GM12892 (cell line): ENCODE measurements around the gene ZDBF2.

GRCh38 chr2:206144661-206145035 is 14.6 kb downstream of the NDUFS1 start:
- RRBS, result no CpG with 5 or more reads among the region's 2 CpGs

GRCh38 chr2:206149650-206149989 is 9.6 kb downstream of the NDUFS1 start:
- RRBS, result no CpG with 5 or more reads among the region's 2 CpGs

GRCh38 chr2:206150903-206151598 is 8.2 kb downstream of the NDUFS1 start:
- RRBS, result no CpG with 5 or more reads among the region's 5 CpGs

- RRBS, result no CpG with 5 or more reads among the region's 4 CpGs
Measured at GRCh38 chr2:206162276-206162998, 2.7 kb downstream of the EEF1B2 start.

DNA sequence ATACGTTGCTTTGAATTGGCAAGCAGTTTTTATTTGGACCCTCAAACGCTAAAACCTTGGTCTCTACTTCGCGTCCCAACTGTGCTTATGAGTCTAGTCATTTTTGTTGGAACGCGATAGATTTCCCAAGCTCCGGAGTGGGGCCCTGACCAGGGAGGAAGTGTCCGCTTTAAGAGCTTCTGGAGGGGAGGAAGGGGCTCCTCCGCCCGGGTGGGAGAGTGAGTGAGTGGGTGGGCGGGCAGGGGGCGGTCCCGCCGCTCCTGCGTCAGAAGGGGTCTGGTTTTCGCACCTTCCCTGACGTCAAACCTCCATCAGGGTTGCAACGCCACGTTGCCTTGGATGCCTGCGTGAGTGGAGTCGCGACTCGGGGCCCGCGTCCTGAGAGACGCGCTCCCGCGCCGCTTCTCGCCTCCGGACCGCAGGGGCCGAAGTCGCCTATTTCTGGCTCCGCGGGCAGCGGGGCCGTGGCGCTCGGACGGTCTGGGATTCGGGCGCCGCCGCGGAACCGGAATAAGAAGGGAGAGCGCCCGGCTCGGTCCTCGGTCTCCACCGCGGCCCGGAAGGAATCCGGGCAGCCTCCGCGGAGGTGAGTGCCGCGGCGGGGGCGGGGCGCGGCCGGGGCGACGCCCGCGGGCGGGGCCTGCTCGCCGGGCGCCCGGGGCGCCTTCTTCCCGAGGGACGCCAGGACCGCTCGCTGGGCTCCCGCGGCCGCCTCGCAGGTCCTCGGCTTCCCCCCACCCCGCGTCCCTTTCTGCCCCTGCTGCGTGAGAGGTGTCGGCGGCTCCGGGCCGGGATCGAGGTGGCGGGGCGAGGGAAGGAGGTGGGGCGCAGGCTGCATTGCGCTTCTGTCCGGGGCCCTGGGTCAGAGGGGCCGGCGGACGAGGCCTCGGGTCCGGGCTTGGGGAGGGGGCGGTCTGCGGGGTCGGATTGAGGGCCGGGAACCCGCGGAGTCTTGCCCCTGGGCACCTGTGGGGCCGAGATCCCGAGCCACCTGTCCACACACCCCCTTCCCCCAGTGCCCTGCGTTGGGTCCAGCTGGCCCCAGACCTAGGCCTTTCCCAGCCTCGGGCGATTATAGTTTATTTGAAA is at the start of gene ZDBF2:
Gene ZDBF2, plus strand, starts transcription at position 303 of the 1,089 bp plus-strand sequence.
- RRBS, result 4% methylated on average over 26 of the region's 113 CpGs

- RRBS, result no CpG with 5 or more reads among the region's 9 CpGs
Measured at GRCh38 chr2:206699964-206700524, 18.2 kb downstream of the DYTN start.

DNA sequence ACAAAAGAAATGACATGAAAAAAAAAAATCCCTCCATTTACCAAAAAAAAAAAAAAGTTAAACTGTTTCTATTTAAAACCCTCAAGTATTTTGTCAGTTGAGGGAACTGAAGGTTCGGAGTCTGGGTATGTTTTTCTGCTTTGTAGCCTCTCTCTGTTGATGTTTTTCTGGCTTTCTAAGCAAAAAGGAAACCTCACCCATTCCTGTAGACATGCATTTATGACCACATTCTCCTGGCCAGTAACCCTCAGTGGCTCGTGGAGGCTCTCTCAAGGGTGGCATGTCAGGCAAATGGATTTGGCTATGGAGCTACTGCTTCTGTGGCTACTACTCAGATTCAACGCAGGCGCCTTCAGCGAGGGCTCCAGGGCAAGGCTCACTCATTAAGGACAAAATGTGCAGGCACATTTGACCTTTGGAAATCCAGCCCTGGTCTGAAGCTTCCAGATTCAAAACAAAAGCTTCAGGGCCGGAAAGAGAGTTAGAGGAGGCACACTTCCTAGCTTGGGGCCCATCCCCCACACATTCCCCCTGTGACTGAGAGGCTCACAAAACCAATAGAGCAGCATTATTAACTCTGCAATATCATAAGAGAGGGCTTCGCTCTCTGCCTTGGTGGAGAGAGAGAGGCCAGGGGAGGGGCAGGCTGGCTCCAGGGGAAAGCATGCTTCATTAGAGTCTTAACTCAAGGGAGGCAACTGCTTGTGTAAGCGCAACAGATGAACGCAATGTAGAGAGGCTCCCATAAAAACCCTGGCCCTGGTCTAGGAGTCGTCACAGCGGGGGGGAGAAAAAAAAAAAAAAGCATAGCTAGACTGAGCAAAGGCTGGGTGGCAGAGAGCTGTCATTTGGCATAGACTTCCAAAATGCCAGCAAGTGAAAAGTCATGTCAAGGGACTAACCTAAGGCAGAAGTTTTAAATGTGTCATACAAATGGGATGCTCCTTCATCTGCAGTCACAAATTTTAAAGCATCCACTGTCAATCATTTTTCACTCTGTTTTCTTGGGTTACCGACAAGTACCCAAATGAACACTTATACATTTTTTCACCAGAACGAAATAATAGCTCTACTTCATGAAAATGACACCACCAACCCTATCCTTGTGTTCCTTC is 22.0 kb downstream of the KLF7 start:
- RRBS, result no CpG with 5 or more reads among the region's 13 CpGs

DNA sequence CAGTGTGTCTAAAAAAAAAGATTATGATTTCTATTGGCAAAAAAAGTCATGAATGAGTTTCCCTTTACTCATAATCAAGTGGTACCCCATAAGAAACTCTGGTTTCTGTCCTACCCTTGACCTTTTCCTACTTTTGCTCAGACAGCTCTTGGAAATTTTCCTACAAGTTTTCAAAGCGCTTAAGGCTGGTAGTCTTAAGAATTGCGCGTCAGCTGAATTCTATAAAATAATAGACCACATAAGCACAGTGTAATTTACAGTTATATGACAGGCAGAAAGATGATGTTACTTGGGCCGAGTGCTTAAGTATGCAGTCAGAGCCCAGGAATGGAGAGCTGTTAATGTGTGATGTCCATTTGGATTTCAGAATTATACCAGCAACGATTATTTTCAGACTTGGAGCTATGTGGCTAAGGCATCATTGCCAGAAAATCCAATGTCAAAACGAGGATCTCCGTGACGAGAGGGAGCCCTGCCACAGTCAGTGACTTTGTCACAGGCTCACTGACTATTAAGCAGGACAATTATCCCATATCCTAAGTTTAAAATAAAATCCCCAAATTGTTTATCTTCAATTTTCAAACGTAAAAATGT is 3.5 kb downstream of the KLF7 start:
- RRBS, result no CpG with 5 or more reads among the region's 9 CpGs

DNA sequence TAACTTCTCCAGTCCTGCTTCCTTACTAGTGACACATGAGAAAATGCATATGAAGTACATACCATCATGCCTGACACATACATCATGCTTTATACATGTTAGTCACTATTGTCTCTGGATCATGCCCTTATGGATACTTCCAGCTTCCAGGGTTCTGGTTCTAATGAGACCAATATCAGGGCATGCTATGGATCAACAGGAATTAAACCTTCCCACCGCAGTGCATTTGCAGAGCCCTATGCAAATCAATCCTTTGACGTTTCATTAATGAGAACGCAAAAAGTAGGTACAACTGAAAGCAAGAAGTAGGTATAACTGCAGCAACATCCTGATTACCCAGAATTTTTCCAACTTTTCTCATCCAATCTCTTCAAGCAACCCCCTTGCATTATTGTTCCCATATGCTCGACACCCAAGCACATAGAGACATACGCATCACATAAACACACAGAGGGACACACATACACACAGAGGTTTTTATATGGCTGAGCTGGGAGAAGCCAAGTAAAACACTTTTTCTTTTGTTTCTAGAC is 168.2 kb upstream of the KLF7 start:
- RRBS, result no CpG with 5 or more reads among the region's 5 CpGs

DNA sequence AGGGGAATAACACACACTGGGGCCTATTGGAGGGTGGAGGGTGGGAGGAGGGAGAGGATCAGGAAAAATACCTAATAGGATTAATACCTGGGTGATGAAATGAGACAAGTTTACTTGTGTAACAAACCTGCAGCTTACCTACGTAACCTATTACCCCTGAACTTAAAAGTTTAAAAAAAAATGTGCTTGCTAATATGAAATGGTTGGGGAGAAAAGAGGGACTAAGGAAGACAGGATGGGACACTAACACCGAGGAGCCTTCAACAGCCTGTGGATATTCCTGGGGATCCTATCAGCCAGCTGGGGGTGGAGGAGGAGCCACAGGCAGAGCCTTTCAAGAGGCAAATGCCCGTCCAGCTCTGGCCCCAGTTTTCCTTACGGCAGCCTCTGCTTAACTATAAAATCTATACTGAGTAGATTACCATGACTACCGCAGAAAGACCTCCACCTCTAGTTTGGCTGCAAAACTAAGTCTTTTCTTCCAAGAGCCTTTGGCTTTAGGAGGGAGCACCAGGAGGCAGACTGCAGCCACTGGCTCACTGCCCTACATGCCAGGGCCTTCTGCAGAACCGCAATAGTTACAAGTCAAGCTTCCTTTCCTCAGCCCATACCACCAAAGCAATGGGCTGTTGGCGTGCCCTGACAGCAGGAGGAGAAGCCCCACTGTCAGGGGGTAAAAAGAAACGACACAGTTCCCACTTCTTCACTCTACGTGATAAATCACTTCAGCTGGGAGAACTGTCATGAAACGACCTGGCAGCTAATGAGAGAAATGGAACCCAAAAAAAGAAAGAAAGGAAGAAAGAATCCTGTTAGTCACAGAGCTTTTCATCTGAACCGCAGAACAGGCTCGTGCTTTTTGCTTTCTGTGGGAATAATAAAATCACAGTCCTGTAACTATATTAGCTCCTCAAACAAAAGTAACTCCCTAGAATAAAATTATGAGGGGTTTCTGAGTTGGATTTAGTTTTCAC is 25.2 kb upstream of the CREB1 start:
- RRBS, result no CpG with 5 or more reads among the region's 12 CpGs

GRCh38 chr2:207513869-207514415 is 15.8 kb upstream of the CREB1 start:
- RRBS, result no CpG with 5 or more reads among the region's 4 CpGs

- RRBS, result no CpG with 5 or more reads among the region's 1 CpG
Measured at GRCh38 chr2:207525346-207525783, 4.4 kb upstream of the CREB1 start.

DNA sequence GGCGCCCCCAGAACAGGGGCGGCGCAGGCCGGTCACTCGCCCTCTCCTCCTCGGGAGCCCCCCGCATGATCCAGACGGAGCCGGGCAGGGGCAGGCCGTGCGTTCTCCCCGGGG is 406 bp downstream of the FZD5 start:
- RRBS, result 2% methylated on average over 6 of the region's 12 CpGs

- RRBS, result no CpG with 5 or more reads among the region's 13 CpGs
Measured at GRCh38 chr2:207771475-207771931, 1.8 kb upstream of the FZD5 start.

DNA sequence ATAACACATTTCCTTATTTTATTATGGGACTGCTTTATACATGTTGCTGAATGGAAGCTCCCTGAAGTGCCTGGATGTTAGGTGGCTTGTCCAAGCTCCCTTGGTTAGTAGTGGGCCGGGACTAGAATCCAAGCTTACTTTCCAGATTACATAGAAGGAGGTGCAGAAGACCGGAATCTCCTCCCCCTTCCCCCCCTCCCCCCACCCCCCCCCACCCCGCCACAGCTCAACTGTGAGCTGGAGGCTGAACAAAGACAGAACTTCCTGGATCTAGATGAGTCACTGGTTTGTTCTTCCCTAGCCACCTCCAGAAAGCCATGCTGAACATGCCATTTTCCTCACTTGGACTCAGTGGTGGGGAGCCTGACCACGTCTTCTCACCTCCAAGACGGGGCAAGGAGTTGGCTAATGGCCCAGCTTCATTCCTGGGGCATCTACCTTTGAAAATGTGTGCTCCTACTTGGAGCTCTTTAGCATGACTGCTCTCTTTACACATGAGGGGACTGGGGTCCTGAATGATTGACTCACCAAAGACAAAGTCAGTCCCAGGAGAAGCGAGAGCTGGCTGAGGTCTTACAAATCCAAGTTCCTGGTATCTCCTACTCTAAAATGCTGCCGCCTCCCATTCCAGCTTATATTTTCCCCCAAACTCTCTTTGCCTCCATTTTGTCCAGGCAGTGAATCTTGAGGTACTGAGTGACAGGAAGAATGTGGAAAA is 22.5 kb upstream of the FZD5 start:
- RRBS, result no CpG with 5 or more reads among the region's 7 CpGs

DNA sequence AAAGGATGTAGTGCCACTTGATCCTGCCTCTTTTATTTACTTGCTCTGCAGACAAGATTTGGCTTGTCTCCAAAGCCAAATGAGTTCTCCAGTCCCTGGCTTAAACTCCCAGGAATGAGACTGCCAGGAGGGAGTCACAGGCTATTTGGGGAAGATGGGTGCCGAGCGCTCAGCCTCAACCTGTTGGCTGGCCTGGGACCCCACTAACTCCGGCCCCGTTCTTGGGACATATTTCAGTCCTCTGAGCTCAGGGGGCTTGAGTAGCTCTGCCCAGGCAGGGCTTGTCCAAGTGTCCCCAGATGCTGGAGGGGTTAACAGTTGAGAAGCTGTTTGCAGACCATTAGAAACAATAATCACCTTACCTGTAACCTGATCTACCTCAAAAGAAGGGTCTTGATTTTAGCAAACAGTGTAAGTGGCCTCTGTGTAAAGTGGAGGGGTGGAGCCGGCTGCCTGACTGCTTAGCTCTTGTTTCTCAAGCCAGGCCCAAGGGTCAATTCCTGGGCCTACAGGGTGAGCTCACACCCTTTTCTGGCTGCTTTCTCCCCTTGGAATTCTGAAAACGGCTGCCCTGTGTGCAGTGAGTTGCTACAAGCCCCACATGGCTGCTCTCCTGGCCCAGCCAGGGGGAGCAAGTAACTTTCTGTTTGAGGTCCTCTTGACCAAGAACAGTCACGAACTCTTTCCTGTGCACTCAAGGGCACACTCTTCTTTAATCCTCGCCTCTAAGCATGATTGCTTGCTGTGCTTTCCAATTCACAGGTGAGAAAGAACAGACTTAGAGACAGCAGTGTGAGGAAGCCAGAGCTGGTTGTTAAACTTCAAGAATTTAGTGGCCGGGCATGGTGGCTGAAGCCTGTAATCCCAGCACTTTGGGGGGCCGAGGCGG is 27.2 kb upstream of the FZD5 start:
- RRBS, result no CpG with 5 or more reads among the region's 11 CpGs

DNA sequence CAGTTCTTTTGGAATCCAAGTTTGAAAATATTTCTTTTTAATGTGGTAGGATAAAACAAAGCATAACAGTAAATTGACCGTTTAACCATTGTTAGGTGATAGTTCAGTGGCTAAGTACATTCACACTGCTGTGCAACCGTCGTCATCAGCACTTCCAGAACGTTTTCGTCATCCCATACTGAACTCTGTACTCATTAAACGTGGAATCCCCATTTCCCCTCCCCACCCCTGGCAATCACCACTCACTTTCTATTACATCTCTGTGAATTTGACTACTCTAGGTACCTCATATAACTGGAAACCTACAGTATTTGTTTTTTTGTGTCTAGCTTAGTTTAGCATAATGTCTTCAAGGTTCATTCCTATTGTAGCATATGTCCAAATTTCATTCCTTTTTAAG is 33.0 kb upstream of the FZD5 start:
- RRBS, result no CpG with 5 or more reads among the region's 6 CpGs

- RRBS, result no CpG with 5 or more reads among the region's 6 CpGs
Measured at GRCh38 chr2:207847577-207848323, 78.0 kb upstream of the FZD5 start.

DNA sequence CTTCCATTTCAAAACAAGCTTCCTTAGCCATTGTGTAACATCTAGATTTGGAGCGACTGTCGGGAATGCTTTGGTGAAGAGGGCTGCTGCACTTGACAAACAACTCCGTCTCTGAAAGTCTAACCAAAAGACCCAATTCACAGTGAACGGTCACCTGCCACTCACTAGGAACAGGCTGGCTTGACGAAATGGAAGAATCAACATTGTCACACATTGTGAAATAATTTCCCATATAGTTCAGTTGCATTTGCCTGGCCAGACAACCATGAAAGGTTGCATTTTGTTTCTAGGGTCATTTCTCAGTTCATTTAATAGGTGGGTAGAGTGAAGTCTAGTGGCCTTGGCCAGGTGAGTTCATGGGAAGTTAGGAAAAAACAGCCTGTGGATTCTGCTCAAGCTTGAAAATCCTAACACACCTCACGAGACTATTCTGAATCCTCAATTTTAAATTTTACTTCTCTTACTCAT is 100.7 kb upstream of the FZD5 start:
- RRBS, result no CpG with 5 or more reads among the region's 6 CpGs